ENCODE data around the genes FFAR1, FFAR3, GAPDHS and KMT2B.

- PRO-cap, result no peak
- RAMPAGE, long total RNA, 3 experiments, result no peak in any of the 3 experiments
Observed at GRCh38 chr19:34837381-34837696, 64.3 kb upstream of the ZNF599 start.

DNA sequence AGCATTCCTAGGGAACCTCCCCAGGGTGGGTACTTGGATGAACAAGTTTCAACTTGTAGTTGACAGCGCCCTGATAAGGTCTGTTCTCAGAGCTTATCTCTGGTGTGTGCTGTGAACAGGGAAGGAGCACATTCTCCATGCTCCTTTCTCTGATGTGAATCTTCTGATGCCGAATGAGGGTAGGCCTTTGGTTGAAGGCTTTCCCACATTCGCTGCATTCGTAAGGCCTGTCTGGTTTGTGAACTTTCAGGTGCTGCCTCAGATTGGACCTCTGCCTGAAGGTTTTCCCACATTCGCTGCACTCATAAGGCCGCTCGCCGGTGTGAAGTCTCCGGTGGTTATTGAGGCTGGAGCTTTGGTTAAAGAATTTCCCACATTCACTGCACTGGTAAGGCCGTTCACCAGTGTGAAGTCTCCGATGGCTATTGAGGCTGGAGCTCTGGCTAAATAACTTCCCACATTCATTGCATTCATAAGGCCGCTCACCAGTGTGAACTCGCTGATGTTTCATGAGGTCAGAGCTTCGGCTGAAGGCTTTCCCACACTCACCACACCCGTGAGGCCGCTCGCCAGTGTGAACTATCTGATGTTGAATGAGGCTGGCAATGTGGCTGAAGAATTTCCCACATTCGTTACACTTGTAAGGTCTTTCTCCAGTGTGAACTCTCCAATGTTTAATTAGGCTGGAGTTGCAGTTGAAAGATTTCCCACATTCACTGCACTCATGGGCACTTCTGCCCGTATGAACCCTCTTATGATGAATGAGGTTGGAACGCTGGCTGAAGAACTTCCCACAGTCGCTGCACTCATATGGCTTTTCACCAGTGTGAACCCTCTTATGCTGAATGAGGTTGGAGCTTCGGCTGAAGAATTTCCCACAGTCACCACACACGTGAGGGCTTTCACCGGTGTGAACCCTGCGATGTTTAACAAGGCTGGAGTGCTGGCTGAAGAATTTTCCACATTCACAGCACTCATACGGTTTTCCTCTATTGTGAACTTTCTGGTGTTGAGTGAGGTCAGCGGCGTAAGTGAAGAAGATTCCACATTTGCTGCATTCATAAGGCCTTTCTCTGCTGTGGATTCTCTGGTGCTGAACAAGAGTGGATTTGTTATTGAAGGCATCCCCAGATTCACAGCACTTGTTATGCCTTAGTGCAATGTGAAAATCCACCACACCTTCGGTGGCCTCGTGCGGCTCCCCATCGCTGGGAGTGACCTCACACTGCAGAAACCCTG lies 5.7 kb downstream of the ZNF792 start:
- PRO-cap, result no peak
- RAMPAGE, long total RNA, 3 experiments, result no peak in any of the 3 experiments

- PRO-cap, result no peak
- RAMPAGE, long total RNA, 3 experiments, result no peak in any of the 3 experiments
Observed at GRCh38 chr19:35004230-35004729, 4.2 kb downstream of the GRAMD1A start.

DNA sequence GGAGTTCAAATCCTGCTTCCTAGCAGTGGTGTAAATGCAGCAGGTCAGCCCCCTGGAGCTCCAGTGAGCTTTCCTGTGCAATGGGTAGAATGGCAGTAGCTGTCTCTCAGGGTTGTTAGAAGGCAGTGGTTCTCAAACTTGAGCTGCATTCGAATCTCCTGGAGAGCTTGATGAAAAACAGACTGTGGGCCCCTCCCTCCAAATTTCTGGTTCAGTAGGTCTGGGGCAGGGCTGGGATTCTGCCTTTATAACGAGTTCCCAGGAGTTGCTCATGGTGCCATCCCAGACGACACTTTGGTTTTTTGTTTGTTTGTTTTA lies 3.6 kb upstream of the SCN1B start:
- PRO-cap, result no peak
- RAMPAGE, long total RNA, 3 experiments, result no peak in any of the 3 experiments

- PRO-cap, result no peak
- RAMPAGE, long total RNA, 3 experiments, result no peak in any of the 3 experiments
Observed at GRCh38 chr19:35117056-35117483, 1.4 kb downstream of the FXYD3 start.

GRCh38 chr19:35120366-35121496 lies 5.1 kb downstream of the FXYD3 start:
- PRO-cap, result no peak
- RAMPAGE, long total RNA, 3 experiments, result no peak in any of the 3 experiments

DNA sequence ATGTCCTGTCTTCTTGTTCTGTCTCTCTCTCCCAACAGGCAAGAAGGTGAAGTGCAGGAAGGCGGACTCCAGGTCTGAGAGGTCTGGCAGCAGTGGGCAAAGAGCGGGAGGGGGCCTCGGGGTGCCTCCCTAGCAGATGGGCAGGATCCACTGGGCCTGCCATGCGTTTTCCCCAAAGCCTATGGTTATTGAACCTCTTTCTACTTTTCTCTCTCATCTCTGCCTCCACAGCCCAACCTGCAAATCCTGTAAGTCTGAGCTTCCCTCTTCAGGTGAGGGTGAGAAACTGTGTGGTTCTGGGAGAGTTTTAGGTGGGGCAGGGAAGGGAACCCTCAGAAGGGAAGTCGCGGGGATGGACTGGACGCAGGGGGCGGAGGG lies 3.1 kb upstream of the FXYD5 start:
- PRO-cap, result no peak
- RAMPAGE, long total RNA, 3 experiments, result no peak in any of the 3 experiments

- PRO-cap, result no peak
- RAMPAGE, long total RNA, 3 experiments, result no peak in any of the 3 experiments
Observed at GRCh38 chr19:35152573-35152872, 2.0 kb upstream of the FXYD5 start.

GRCh38 chr19:35196782-35197367 lies 31.7 kb downstream of the FAM187B start:
- PRO-cap, result no peak
- RAMPAGE, long total RNA, 3 experiments, result no peak in any of the 3 experiments

GRCh38 chr19:35220590-35220971 lies 8.0 kb downstream of the FAM187B start:
- PRO-cap, result no peak
- RAMPAGE, long total RNA, 3 experiments, result no peak in any of the 3 experiments

- PRO-cap, result no peak
- RAMPAGE, long total RNA, 3 experiments, result no peak in any of the 3 experiments
Observed at GRCh38 chr19:35299621-35300067, 7.7 kb downstream of the MAG start.

- PRO-cap, result no peak
- RAMPAGE, long total RNA, 3 experiments, result no peak in any of the 3 experiments
Observed at GRCh38 chr19:35347384-35347978, at the start of gene FFAR1. TSS of gene FFAR1 (plus strand) at chr19:35347902.

DNA sequence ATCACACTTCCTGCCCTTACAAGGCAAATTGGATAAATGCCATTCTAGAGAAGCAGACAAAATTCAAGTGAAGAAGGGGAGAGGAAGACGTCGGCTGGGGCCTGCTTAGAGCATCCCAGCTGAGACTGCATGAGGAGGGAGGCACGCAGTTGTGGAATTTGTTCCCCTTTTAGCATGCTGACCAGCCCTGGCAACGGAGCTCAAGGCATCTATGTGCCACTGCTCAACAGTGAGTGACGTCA lies at the start of gene FFAR3:
Gene FFAR3, plus strand, starts transcription at position 164 of the 242 bp plus-strand sequence.
- PRO-cap, result no peak
- RAMPAGE, long total RNA, 3 experiments, result no peak in any of the 3 experiments

GRCh38 chr19:35533264-35533963 lies at the start of gene GAPDHS:
TSS of gene GAPDHS (plus strand) at chr19:35533456.
- PRO-cap, result no peak
- RAMPAGE, long total RNA, 3 experiments, result no peak in any of the 3 experiments

DNA sequence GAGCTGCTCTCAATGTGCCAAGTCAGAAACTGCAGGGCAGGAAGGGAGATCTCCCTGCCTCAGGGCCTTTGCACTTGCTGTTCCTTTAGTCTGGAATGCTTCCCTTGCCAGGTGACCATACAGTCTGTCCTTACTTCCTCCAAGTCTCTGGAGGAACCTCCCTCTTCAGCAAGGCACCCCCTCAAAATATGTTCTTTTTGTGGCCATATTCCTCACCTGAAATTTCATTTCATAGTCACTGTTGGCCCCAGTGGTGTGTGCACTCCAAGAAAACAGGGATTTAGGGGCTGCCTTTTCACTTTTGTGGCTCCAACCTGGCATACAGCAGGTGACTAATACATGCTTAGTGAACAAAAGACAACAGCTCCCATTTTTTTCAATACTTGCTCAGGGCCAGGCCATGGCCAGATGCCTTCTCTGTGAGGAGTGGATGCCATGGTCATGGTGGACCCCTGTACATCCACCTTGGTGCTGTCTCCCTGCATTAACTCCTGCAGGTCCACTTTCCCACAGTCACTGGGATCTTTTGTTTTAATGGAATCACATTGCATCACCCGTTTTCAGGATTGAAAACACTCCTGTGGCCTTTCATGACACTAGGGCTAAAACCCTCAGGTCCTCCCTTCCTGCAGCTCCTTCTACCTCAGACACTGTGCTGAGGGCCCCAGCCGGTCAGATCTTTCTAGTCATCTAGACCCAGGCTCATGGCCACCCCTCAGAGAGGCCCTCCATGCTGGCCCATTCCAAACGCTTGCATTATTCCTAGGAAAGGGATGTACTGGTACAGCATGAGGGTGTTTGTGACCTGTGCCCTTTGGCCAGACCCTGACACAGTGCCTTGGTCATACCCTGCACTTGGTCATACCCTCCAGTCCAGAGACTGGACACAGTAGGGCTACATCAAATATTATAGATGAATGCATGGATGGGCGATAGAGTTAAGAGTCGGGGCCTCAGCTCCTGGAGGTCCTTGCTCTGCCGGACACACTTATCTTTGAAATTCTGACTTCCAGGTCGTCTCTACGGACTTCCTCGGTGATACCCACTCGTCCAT lies 1.2 kb upstream of the TMEM147 start:
- PRO-cap, result no peak
- RAMPAGE, long total RNA, 3 experiments, result no peak in any of the 3 experiments

DNA sequence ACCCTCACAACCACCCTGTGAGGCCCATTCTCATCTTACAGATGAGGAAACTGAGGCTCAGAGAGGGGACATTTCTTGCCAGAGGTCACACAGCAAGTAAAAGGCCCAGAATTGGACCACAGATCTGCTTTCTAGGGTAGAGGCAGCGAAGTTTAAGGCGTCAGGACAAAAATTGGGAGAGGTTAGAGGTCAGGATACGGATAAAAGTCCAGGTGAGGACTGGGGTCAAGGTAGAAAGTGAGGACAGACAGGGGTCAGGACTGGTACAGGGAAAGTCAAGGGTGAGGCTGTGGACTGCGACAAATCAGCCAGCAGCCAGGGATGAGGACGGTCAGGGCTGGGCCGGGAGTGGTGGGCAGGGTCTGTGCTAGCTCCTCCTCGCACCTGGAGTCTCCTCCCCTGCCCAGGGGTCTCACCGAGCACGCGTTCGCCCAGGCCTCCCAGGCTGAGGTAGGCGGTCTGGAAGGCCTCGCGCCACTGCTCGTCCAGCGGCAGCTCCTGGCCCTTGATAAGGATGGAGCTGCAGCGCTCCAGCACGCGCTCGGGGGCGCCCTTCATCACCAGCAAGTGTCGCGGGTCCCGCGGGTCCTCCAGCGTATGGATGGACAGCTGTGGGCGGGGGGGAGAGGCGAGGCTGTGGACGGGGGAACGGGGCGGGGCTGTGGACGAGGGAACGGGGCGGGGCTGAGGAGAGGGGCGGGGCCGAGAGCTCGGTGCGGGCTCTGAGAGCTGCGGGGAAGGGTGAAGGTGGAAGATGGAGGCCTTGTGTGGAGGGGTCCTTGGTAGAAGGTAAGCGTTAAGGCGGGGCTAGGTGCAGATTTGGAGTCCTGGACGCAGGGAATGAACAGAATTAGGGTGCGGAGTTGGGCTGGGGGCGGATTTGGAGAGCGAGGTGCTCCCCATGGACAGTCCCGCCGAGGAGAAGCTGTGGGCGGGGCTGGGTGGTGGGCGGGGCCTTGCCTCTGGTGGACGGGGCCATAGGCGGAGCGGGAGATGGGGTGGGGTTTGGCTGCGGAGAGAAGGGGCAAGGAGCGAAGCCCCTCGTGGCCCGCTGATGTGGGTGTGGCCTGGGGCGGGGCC lies 5.9 kb downstream of the ATP4A start:
- PRO-cap, result no peak
- RAMPAGE, long total RNA, 3 experiments, result no peak in any of the 3 experiments

DNA sequence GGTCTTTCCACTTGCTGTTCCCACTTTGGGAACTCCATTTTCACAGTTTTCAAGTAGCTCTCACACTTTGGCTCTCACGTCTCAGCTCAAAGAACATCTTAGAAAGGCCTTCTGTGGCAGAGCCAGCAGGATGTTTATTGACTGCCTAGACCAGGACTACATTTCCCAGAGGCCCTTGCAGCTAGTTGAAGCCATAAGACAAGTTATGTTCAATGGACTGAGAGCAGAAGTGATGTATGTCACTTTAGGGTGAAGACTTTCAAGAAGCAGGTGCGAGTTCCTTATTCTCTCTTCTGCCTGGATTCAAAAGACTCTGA lies 4.3 kb upstream of the HAUS5 start:
- PRO-cap, result no peak
- RAMPAGE, long total RNA, 3 experiments, result no peak in any of the 3 experiments

DNA sequence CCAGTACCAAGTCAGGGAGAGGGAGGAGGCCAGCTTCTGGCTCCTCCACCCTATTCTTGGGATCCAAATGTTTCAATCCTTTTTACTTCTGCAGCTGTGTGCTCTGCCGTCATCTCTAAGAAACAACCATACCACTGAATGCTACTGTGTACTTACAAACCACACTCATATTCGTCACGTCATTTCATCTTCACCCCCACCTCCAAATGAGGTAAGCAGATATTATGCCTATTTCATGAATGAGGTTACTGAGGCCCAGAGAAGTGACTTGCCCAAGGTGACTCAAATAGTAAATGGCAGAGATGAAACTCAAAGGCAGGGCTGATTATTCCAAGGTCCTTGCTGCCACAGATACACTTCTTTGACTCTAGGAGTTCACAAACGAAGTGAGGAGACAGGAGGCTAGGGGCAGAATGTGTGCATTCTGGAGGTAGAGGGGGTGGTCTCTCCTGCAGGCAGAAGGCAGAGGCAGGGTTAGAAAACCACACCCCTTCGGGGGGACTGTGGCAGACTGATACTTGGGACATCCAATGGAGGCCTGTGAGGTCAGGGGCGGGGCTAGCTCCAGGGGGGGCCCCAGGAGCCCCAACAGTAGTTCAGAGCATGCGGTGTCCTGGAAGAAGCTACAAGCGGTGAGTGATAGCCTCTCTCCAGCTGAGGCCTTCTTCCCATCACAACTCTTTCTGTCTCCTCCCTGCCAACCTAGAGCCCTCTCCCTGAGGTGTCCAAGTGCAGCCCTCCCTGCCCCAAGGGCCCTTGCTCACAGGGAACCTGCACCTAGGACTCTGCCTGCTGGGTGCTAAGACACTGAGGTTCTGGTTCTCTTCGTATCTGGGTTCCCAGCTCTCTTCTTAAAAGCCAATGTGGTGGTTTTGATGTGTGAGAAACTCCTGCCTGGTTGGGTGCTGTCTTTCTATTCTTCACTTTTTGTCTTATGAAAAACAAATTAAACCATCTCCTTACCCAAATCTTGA lies 4.7 kb upstream of the KMT2B start:
- PRO-cap, result no peak
- RAMPAGE, long total RNA, 3 experiments, result no peak in any of the 3 experiments

DNA sequence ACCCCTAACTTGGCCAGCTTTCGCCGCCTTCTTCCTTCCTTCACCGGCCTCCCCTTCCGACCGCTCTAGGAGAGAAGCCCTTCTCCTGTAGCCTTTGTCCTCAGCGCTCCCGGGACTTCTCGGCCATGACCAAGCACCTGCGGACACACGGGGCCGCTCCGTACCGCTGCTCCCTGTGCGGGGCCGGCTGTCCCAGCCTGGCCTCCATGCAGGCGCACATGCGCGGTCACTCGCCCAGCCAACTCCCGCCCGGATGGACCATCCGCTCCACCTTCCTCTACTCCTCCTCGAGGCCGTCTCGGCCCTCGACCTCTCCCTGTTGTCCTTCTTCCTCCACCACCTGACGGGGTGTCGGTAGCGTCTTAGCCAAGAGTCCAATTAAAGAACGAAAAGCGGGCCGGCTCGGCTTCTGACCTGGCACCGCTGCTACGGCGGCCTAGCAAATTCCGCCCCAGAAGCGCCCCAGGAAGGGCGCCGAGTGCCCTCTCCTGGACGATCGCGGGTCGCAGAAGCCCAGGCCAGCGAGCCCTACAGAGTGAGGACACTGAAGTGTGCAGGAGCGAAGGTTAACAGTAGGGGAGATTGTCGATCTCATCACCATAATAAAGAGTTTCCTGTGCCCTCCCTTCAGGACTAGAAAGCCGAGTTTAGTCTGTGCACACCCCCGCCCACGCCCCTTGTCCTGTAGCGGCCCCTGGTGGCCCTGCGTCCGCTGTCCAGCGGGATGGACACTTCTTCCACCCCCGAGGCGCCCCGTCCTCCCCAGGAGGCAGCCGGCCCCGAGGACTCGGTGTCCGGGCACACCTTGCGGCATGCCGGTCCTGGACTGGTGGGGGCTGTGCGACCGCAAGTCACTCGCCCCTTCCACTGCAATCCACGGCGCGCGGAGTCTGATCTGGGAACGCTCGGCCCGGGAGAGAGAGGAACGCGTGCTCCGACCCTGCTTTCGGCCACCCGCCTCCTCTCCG lies 1.1 kb upstream of the KMT2B start:
- PRO-cap, result bidirectional peak, plus-strand start at position 454 of the sequence, minus-strand start at position 353 of the sequence
- RAMPAGE, long total RNA, 3 experiments, result no peak in any of the 3 experiments

GRCh38 chr19:35717377-35718166 lies at the start of gene KMT2B:
TSS of gene KMT2B (plus strand) at chr19:35718003.
- PRO-cap, result bidirectional peak, plus-strand start at chr19:35717793, minus-strand start at chr19:35717467; bidirectional peak, plus-strand start at chr19:35718008, minus-strand start at chr19:35717849
- RAMPAGE, long total RNA, 3 experiments, result no peak in any of the 3 experiments

All from gastrocnemius medialis (tissue), 3 donors.